Vagina (tissue), 1 donor: ENCODE measurements around the genes HSPD1, MARS2 and TYW5.

DNA sequence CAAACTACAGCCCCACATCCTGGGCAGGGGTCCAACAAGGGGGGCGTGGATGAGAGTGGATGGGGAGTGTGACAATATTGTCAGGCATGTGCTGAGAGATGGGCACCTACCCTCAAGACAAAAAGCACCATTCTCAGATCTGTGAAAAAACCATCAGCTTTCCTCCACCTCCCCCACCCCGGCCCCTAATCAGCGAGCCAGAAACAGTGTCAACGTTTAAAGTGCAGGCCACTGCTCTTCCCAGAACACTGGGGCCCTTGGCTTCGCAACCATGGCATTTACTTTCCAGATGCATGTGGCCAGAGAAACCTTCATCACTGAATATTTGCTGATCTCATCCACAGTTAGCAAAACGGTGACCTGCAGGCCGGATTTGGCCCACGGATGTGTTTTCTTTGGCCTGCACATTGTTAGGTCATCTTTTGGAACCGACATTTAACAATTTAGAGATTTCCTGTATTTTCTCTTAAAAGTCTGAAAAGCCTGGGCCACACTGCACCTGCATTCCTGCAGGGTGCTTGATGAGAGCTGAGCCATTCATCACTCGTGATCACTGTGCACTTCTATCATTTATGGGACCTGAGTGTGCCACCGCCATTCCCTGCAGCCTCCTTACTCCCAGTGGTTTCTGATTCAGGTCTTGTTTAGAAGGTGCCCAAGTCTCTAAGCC lies 130.6 kb downstream of the ANKRD44 start:
- PRO-cap = no peak
- RAMPAGE, long total RNA = no peak

GRCh38 chr2:197196732-197197246 lies 113.8 kb downstream of the ANKRD44 start:
- PRO-cap = no peak
- RAMPAGE, long total RNA = no peak

DNA sequence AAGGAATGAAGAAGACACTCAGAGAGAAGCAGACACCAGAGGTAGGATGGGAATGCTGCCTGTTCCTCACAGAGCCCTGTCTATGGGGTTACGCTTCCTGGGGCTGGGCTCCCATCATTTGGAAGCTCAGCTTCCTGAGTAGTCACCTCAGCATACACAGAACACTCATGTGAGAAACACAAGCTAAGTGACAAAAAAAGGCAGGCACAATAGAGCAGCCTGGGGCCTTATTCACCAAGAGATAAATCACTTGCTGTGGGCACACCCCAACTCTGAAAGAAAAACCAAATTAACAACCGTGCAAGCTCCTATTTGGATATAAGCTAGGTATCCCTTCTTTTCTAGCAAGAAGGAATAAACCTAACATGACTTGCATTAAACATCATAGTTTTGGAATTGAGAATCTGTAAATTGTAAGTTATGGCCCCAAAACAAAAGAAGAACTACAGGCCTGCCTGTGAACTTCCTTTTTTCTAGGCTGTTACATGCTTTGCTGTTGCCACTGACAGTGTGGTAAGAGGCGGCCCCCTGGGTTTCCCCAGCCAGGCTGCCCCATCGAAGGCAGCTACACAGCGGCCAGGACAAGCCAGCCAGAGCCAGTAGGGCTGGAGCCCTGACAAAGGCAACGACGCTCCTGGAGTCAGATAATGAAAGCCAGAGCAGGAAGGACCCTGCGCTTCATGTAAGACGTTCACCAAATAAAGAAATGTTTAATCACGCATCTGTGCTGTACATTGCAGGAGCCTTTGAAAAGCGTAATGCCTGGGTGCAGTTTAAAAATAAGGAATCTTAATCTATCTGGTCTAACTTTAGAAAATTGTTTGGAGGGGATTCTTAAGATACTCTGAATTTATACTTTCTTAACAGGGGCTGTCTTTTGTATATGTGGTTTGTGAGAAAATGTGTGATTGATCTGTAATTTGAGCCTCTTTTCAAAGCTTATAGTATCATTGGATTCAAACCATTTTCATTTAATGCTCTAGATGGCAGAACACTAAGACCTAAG lies 55.1 kb downstream of the ANKRD44 start:
- PRO-cap = unidirectional peak, plus-strand start at position 647 of the sequence
- RAMPAGE, long total RNA = no peak

DNA sequence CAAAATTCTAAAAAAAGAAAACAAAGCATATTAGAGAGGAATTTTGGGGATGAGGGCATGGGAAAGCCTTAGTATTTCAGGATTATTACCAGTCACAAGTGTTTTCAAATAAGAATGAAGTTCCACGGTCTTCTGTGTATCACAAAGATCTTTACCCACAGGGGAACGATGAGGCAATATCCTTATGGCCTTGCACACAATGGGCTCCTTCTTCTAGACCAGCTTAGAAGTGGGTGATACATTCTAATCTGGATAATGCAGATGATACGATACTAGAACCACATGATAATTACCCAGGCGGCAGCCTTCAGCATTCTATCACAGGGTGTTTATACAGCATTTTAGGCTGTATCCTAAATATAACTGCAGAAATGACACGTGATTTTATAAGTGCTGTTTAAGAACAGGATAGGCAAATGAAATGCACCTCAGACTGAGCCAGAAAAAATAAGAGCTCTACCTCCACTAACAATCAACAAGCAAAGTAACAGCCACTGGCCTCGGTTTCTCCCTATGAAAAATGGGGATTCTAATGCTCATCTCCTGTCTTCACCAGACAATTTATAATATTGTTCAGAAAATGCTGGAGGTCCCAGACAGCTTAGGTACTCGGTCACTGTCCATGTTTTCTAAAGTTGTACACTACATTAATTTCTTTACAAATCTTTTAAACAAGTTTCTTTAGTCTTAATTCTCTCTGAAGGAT lies 16.9 kb downstream of the ANKRD44 start:
- PRO-cap = no peak
- RAMPAGE, long total RNA = no peak

GRCh38 chr2:197304555-197305270 lies 5.9 kb downstream of the ANKRD44 start:
- PRO-cap = no peak
- RAMPAGE, long total RNA = start-site peak on the minus strand at chr2:197304808-197305034, 18 reads

- PRO-cap = unidirectional peak, minus-strand start at chr2:197452938; bidirectional peak, plus-strand start at chr2:197453552, minus-strand start at chr2:197453258
- RAMPAGE, long total RNA = no peak
These were observed 525 bp upstream of the COQ10B start for GRCh38 chr2:197452714-197453339.

DNA sequence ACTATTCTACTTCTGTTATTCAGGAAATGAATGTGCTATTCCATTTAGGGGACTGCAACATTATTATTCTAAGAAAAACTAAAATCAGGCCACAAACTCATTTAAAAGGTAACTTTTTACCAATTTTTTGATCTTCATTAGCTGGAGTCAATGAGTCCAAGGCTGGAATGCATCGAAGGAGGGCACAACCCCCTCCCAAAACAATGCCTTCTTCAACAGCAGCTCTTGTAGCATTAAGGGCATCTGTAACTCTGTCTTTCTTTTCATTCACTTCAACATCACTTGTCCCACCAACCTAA lies 11.5 kb downstream of the HSPD1 start:
- PRO-cap = no peak
- RAMPAGE, long total RNA = no peak

GRCh38 chr2:197499683-197500501 lies at the start of gene HSPD1:
Gene HSPD1 (minus strand): TSS chr2:197499840.
- PRO-cap = bidirectional peak, plus-strand start at chr2:197500381, minus-strand start at chr2:197499835
- RAMPAGE, long total RNA = start-site peak on the minus strand at chr2:197499831-197499874, 864 reads; start-site peak on the plus strand at chr2:197500378-197500420, 1,256 reads

DNA sequence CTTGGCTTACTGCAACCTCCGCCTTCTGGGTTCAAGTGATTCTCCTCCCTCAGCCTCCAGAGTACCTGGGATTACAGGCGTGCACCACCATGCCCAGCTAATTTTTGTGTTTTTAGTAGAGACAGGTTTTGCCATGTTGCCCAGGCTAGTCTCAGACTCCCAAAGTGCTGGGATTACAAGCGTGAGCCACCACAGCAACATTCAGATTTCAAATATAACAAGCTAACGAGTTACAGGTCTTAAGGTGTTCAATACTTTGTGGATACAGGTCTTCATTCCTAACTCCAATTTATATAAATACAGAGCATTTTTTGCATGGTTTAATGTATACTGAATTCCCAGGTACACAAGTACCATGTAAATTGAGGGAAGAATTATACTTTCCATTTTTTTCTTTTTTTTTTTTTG lies 3.5 kb downstream of the HSPE1 start:
- PRO-cap = no peak
- RAMPAGE, long total RNA = no peak

DNA sequence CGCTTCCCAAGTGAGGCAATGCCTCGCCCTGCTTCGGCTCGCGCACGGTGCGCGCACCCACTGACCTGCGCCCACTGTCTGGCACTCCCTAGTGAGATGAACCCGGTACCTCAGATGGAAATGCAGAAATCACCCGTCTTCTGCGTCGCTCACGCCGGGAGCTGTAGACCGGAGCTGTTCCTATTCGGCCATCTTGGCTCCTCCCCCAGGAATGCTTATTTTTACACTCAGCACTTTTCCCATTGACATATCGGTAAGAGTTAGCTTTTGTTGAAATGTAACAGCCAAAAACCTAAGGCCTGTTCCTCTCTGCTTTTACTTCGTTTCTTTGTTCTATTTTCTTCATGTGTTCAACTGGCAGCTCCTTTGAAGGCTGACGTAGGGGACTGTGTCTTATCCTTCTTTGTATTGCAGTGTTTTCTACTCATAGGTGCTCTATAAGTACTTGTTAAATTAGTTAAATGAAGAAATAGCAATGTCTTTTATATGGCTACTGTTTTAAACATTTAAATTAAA lies 34.8 kb downstream of the RFTN2 start:
- PRO-cap = no peak
- RAMPAGE, long total RNA = no peak

GRCh38 chr2:197647917-197648560 lies 27.3 kb downstream of the RFTN2 start:
- PRO-cap = no peak
- RAMPAGE, long total RNA = no peak

DNA sequence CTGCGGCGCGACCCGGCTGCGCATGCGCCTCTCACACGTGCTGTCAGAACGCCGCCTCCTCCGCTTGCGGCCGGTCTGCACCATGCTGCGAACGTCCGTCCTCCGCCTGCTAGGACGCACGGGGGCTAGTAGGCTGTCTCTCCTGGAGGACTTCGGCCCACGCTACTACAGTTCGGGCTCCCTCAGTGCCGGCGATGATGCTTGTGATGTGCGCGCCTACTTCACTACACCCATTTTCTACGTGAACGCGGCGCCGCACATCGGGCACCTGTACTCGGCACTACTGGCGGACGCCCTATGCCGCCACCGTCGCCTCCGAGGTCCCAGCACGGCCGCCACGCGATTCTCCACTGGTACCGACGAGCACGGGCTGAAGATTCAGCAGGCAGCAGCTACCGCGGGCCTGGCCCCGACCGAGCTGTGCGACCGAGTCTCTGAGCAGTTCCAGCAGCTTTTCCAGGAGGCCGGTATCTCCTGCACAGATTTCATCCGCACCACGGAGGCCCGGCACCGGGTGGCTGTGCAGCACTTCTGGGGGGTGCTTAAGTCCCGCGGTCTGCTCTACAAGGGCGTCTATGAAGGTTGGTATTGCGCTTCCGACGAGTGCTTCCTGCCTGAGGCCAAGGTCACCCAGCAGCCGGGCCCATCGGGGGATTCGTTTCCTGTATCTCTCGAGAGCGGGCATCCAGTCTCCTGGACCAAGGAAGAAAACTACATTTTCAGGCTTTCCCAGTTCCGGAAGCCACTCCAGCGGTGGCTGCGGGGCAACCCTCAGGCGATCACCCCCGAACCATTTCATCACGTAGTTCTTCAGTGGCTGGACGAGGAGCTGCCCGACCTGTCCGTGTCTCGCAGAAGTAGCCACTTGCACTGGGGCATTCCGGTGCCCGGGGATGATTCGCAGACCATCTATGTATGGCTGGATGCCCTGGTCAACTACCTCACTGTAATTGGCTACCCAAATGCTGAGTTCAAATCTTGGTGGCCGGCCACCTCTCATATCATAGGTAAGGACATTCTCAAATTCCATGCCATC lies at the start of gene MARS2:
Gene MARS2, plus strand, starts transcription at position 46 of the 1,036 bp plus-strand sequence.
- PRO-cap = bidirectional peak, plus-strand start at position 46 of the sequence, minus-strand start outside the sequence
- RAMPAGE, long total RNA = start-site peak on the plus strand centred at position 76 of the sequence, 73 bp wide, 22 reads

DNA sequence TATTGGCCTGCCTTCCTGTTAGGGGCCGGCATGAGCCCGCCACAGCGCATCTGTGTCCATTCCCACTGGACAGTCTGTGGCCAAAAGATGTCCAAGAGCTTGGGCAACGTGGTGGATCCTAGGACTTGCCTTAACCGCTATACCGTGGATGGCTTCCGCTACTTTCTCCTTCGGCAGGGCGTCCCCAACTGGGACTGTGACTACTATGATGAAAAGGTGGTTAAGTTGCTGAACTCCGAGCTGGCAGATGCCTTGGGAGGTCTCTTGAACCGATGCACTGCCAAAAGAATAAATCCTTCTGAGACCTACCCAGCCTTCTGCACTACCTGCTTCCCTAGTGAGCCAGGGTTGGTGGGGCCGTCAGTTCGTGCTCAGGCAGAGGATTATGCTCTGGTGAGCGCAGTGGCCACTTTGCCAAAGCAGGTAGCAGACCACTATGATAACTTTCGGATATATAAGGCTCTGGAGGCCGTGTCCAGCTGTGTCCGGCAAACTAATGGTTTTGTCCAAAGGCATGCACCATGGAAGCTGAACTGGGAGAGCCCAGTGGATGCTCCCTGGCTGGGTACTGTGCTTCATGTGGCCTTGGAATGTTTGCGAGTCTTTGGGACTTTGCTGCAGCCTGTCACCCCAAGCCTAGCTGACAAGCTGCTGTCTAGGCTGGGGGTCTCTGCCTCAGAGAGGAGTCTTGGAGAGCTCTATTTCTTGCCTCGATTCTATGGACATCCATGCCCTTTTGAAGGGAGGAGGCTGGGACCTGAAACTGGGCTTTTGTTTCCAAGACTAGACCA lies 1.4 kb downstream of the MARS2 start:
- PRO-cap = no peak
- RAMPAGE, long total RNA = start-site peak on the plus strand centred at position 526 of the sequence, 281 bp wide, 16 reads

DNA sequence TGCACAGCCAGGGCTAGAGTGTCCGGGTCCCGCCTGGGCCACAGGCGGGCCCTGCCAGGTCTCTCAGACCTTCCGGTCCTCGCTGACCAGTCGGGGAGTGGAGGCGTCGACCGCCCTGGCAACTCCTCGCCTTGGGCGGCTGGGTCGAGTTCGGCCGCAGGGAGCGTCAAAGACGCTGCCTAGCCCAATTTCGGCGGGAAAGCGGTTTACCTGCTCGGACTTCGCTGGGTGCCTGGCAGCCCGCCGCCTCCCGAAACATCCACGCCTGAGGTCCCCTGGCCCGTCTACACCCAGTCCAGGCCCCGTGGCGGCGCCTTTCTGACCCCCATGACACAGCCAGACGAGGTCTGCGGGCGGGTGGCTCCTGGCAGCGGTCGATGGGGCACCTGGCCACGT lies 340 bp upstream of the BOLL start:
- PRO-cap = no peak
- RAMPAGE, long total RNA = no peak

GRCh38 chr2:197805278-197805735 lies 914 bp downstream of the PLCL1 start:
- PRO-cap = bidirectional peak, plus-strand start at chr2:197805545, minus-strand start at chr2:197805508
- RAMPAGE, long total RNA = no peak

DNA sequence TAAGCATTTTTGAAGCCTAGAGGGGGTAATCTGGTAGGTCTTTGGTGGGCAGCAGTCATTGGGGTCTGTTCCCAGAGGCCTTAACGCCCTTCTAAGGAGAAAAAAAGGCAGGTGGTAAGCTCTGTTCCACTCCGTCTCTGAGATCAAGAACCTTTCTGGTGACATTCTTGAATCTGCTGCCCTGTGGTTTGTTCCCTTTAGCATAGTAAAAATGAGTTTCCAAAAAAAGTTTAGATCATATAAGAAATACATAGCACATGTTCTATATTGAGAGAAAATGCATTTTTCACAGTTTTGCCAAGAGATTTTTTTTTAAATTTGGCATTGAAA lies 3.0 kb downstream of the PLCL1 start:
- PRO-cap = no peak
- RAMPAGE, long total RNA = no peak

- PRO-cap = no peak
- RAMPAGE, long total RNA = no peak
These were observed 43.6 kb downstream of the PLCL1 start for GRCh38 chr2:197847712-197848622.

DNA sequence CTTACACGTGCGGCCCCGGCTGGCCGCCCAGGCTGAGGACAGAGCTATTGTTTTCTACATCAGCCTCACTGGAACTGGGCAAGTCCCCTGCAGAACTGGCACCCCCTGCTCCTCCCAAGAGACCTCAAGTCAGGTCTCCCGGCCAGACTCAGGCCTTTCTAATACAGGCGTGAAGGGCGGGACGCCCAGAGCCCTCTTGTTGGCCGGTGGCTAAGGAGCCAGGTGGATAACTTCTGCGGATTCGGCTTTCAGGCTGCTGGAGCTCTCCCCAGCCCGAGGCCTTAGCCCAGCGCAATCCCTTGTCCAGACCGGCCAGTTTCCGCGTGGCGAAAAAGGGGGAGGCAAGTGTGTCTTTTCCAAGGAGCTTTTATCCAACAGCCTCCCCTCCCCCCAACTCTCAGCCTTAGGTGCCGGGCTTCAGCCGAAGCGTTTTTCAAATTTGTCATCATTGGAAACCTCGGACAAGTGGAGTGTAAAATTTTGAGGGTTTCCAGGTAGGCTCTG lies 9.3 kb upstream of the SATB2 start:
- PRO-cap = no peak
- RAMPAGE, long total RNA = no peak

- PRO-cap = bidirectional peak, plus-strand start at chr2:199955589, minus-strand start at chr2:199955502; bidirectional peak, plus-strand start at chr2:199955783, minus-strand start at chr2:199955731
- RAMPAGE, long total RNA = start-site peak on the minus strand at chr2:199955487-199955500, 145 reads; start-site peak on the plus strand at chr2:199955762-199955795, 59 reads
These were observed at the start of gene TYW5 for GRCh38 chr2:199954921-199955905. Gene TYW5 (minus strand): TSS chr2:199955491.

- PRO-cap = unidirectional peak, minus-strand start at chr2:200156642
- RAMPAGE, long total RNA = no peak
These were observed 150.1 kb upstream of the SPATS2L start for GRCh38 chr2:200156434-200156717.